ENCODE data around the genes POLR3H, DESI1, XRCC6 and SNU13.

GRCh38 chr22:41260209-41260601 lies 19.5 kb upstream of the CHADL start:
- PRO-cap = no peak

GRCh38 chr22:41359886-41360548 lies 21.7 kb upstream of the TEF start:
- PRO-cap = no peak

GRCh38 chr22:41387107-41387913 lies 5.6 kb downstream of the TEF start:
- PRO-cap = no peak

DNA sequence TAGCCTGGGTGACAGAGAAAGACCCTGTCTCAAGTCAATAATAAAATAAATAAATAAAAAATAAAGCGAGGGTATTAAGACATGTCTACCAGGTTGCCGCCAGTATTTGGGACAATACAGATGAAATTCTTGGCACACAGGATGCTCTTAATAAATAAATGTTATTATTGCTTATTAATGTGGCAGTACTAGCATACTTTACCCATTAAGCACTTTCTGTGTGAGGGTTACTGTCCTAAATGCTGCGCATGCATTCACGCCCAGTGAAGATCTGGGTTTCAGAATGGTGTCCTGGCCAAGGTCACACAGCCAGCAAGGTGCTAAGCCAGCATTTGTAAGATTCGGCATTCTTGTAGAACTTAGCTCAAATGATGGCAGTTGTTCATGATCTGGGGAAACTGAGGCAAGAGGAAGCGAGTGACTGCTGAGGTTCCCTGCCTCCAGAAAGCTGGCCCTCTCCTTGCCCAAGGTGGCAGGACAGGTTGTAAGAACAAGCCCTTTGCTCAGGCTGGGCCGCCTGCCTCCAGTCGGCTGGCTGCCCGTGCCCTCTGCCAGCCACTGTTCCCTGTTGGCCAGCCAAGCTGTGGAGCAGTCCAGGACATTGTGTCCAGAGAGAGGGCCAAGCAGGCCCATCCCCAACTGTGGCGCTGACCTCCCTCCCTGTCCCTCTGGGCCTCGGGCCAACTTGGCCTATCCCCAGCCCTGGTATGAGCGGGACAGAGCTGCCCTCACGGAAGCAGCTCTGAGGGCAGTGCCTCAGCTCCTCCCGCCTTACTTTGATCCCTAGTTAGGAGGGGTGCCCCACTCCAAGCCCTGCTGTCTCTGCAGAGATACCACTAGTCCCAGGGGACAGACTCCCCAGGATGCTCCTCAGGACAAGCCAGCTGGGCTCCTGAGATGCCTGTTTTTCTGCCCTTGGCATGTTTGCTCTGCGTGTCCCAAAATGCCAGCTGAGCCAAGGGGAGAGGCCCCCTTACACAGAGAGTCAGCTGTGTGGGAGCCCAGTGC lies 28.8 kb downstream of the TOB2 start:
- PRO-cap = no peak

DNA sequence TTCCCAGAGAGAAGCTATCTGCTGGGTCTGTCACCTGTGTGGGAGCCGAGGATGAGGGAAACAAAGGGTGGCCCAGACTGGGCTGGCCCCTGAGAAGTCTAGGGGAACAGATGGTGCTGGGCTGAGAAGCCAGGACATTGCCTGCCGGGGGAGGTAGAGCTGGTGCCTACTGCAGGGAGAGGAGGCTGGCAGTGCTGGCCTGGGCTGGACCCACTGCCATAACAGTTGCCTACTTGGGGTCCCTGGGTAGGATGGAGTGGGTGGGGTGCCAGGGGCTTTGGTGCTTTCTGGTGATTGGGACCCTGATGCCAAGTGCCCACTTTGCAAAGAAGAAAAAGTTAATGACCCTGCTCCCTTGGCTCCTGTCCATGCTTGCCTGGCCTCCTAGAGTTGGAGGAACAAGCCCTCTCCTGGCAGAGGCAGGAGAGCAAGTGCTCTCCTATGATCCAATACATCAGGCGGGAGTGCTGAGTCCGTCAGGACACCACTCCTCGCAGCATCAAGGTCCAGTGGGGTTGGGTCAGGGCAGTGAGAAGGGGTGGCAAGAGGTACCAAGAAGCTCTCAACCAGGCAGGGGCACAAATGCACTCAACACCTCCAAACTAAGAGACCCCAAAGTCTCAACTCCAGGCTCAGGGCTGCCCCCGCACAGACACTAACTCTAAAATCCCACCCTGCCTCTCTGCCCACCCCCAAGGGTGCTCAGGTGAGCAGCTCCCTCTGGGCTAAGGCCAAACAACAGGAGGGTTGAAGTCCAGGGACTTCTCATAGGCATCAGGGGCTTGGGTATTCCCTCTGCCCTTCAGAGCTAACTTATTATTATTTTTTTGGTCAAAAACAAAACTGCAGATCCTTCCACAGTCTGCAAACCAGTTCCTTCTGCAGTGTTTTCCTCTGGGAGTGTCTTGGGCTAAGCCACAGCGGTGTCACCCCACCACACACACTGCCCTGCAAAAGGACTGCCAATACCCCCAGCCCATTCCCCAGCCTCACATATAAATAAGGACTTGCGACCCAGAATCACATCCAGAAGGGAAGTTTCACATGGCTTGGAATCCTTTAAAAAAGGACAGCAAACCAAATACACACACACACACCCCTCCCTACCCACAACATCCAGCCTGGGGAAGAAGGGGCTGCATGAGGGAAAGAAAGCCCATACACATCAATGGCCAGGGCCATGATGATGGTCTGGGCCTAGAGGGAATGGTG lies 11.8 kb downstream of the TOB2 start:
- PRO-cap = no peak

DNA sequence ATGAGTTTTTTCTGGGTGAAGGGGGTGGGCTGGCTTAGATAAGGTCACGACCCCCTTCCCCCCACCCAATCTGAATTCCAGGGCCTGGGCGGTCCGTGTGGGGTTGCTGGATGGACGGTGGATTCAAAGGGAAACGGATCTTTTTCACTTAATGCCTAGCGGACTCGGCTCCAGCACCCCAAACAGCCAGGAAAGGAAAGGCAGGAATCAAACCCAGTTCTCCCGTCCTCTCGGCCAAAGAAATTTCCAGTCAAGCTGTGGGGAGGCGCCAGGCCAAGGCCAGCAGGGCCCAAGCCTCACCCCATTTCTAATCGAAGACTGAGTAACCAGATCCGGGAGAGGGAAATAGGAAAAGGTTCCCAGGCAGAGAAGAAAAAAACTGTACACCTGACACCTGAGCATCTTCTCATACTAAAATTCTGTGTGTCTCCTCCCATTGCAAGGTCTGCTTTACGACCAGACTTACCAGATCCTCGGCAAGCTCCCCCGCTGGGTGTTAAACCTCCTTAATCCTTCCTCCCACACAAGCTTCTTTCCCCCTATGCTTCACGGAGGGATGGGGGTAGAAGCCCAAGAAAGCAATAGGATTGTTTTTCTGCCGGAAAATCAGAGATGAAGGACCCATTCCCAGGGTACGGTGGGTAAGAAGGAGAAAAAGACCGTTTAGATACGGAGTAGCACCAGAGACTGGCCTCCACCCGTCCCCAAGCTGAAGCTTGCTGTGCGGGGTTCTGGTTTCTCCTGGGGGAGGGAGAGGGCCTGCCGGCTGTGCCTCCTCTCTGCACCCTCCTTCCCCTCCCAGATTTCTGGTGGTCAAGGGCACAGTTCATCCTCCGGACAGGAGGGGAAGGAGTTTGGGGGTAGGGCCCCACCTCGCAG lies 1.5 kb downstream of the TOB2 start:
- PRO-cap = no peak

- PRO-cap = no peak
These were observed 29.1 kb downstream of the POLR3H start for GRCh38 chr22:41515100-41515619.

- PRO-cap = no peak
These were observed 26.8 kb downstream of the POLR3H start for GRCh38 chr22:41517380-41517921.

GRCh38 chr22:41531470-41531709 lies 12.9 kb downstream of the POLR3H start:
- PRO-cap = no peak

DNA sequence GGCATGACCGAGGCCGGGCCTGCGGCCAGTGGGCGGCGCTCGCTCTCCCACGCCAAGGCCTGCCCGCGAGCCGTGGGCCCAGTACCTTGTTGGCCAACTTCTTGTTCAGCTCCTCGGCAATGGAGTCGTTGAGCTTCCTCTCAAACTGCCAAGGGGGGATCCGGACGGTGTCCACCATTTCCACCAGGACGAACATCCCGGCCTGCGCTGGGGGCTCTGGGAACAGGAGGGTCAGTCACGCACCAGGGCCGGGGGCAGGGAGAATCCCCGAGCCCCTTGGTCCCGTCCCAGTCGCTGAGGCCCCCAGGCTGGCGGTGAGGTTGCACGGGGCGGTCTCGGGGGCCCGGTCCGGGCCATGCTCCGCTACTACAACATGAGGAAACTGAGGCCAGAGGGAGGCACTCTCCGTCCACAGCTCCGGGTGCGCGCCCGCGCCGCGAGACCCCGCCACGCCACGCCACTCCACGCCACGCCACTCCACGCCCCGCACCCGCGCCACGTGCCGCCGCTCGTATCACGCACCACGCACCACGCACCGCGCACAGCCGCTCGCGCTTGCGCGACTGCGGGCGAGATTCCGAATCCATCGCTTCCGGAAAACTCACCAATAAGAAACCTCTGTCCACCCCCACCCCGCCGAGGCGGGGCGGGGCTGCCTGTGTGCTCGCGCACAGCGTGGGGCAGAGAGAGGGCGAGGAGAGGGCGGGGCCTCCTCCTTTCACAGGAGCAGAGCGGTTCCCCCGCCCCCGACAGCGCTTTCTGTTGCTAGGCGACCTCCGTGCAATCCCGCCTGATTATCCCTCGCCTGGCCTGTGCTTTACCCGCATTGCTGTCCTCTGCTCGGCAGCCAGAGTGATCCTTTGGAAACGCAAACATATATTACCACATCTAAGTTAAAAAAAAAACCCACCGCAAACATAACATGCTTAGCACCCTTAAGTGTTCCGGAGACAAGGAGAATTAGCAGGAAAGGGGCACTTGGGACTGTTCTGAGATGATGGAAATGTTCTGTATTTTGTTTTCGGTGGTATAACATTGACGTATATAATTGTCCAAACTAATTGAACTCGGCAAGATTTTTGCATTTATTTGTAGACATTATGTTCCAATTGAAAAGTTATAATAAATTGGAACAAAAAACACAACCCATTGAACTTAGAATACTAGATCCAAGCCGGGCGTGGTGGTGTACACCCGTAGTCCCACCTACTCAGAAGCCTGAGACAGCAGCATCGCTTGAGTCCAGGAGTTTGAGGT lies at the start of gene POLR3H:
POLR3H (minus strand) TSS at position 565 of the 1,257 bp plus-strand sequence.
- PRO-cap = unidirectional peak, minus-strand start at position 543 of the sequence; unidirectional peak, minus-strand start at position 583 of the sequence

GRCh38 chr22:41557160-41558222 lies 3.3 kb upstream of the CSDC2 start:
- PRO-cap = bidirectional peak, plus-strand start at chr22:41557490, minus-strand start at chr22:41557387

DNA sequence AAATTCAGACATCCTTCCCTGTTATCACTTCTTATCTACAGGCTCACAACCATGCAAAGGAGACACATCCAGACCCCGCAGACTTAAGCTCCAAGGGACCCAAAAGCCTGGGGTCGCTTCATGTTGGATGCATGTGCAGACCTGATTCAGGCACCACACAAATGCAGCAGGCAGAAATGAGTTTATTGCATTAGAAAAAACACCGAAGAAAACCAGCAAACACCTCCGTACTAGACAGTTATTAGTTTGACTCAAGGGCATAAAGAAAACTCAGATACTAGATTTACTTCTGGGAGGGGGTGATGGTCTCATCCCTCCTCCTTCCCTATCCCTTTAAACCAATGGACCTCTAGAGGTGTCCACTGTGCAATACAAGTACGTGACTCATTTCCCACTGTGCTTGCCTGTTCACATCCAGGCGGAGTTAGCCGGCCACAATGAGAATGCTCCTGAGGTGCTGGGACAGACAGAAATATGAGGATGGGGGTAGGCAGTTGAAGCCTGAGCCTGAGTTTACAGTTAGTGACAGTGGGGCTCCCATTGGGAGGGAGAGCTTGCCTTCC lies 8.3 kb upstream of the PMM1 start:
- PRO-cap = no peak

- PRO-cap = bidirectional peak, plus-strand start at chr22:41621306, minus-strand start at chr22:41621027
These were observed at the start of gene DESI1 for GRCh38 chr22:41620595-41621123. Gene DESI1 (minus strand): TSS chr22:41621043.

GRCh38 chr22:41621124-41622209 lies at the start of gene XRCC6:
Gene XRCC6 (plus strand): TSS chr22:41621295.
- PRO-cap = bidirectional peak, plus-strand start at chr22:41621306, minus-strand start at chr22:41621027; unidirectional peak, minus-strand start at chr22:41621719

GRCh38 chr22:41681643-41682291 lies 6.9 kb downstream of the SNU13 start:
- PRO-cap = no peak

GRCh38 chr22:41687587-41688749 lies 699 bp downstream of the SNU13 start:
- PRO-cap = no peak

DNA sequence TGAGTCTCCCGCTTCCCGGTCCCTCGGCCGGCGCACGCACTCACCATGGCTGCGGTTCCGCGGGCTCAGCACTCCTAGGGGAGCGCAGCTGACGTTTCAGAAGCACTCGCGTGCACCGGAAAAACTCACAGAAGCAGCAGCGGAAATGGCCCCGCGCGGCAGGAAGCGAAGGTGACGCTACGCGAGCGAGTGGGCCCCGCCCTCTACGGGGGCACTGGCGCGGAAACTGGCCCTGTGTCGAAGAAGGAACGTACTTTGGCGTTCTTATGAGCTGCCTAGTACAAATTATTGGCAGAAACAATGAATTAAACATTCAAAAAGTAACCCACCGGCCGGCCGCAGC lies at the start of gene SNU13:
SNU13 (minus strand) TSS at position 118 of the 343 bp plus-strand sequence.
- PRO-cap = bidirectional peak, plus-strand start at position 224 of the sequence, minus-strand start at position 146 of the sequence

- PRO-cap = no peak
These were observed 5.1 kb upstream of the MEI1 start for GRCh38 chr22:41693867-41694862.

GRCh38 chr22:41752020-41752808 lies 48.3 kb upstream of the CCDC134 start:
- PRO-cap = no peak

GRCh38 chr22:41843219-41844506 lies 10.8 kb downstream of the SREBF2 start:
- PRO-cap = no peak

Measured in SP-49 (cell line).